Cardiac fibroblast (primary cell): ENCODE measurements around a stretch of chr2.

DNA sequence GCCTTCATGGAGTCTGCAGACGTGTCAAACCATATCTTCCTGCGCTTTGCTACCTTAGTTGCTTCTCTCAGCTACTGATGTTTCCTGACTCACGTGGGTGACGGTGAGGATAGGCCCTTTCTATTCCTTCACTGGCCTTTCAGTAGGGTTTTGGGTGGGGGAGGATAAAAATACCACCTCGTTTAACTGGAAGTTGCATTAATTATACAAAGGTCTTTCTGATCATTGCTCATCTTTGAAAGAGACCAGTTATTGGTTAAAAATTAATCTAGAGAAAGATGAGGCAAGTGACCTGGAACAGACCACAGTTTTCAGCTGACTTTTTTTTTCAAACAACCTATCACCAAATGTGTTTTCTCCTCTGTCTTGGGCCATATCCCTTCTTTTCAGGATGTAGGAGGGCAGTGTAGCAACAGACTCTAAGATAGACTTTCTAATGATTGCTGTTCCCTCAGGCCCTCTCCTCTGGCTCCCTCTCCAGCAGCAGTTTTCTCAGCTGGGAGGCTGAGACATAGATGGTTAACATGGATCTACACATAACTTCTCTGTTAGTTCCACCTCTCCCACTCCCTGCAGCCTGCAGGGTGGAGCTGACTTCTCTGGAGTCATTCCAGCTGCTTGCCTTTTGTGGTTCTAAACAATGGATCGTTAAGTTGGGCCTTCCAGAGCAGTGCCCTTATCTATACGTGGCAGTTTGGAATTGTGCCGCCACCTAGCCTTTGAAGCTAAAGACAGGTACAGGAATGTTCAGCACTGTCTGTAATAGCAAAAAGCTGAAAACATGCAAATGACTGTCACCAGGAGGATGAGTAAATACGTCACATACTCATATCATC lies 49.9 kb downstream of the SH2D6 start:
- RRBS: no CpG with 5 or more reads among the region's 9 CpGs

- RRBS: no CpG with 5 or more reads among the region's 3 CpGs
Observed at GRCh38 chr2:85545202-85545544, 6.2 kb downstream of the MAT2A start.

DNA sequence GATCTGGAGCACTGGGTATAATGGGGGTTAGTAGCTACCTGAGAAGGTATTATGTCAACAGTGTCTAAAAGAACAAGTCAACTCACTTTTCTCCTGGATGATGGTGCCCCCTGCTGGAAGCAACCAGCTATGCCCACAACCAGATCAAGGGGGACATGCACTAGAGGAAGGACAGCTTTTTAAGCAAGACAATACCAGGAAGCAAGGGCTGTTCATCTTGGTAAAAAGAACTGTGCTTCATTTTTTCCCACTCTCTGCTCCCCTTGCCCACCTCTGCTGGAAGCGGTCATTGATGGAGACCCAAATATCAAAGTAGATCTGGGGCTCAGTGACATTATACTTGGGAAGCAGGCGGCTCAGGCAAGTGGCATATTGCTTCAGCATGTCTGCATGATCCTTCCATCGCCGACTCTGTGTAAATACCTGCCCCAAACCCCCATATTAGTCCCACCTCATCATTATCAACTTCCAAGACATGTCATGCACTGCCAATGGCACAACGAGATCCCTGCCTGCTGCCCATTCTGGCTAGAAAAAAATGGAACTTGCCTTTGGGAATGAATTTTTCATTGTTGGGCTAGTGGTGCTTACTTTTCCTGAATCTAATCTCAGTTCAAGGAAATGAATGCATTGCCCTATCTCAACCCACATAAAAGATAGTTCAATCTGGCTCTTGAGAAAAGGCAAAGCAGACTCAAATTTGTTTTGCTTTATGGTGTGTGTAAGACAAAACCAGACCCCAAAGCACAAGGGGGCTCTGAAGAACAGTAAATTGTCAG lies 9.0 kb downstream of the GGCX start:
- RRBS: no CpG with 5 or more reads among the region's 5 CpGs

GRCh38 chr2:85601425-85602075 lies 948 bp downstream of the TMEM150A start:
- RRBS: no CpG with 5 or more reads among the region's 7 CpGs

DNA sequence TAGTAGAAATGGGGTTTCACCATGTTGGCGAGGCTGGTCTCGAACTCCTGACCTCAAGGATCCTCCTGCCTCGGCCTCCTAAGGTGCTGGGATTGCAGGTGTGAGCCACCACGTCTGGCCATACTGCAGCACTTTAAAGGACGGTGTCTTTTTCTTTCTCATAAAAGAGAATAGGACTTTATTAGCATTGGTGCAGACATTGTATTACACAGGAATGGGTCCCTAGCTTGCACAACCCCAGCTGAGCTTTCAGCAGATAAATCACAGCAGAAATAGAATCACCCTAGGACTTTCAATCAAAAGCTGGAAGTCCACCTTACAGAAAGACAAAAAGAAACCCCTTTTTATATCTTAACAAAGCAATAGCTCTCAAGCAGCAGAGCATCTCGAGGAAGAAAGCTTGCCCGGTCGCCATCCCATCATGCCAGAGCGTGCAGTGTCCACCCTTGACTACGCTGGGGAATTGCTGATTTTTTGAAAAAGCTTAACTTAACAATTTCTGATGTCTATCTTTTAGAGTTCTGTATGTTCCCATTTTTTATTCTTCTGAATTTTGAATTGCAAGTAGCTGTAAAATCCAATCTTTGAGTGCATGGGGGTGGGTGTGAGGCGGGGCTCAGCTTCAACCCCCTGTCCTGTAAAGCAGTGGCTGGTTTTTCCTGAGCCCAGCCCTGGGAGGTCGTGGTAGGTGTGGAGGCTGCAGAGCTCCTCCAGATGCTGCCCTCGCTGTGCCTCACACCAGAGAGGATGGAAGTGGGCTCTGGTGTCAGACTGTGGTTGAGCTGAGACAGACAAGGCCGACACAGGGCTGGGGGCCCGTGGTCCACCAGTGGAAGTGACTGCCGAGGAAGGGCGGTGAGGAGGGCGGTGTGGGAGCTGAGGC lies 9.1 kb downstream of the SFTPB start:
- RRBS: no CpG with 5 or more reads among the region's 18 CpGs

DNA sequence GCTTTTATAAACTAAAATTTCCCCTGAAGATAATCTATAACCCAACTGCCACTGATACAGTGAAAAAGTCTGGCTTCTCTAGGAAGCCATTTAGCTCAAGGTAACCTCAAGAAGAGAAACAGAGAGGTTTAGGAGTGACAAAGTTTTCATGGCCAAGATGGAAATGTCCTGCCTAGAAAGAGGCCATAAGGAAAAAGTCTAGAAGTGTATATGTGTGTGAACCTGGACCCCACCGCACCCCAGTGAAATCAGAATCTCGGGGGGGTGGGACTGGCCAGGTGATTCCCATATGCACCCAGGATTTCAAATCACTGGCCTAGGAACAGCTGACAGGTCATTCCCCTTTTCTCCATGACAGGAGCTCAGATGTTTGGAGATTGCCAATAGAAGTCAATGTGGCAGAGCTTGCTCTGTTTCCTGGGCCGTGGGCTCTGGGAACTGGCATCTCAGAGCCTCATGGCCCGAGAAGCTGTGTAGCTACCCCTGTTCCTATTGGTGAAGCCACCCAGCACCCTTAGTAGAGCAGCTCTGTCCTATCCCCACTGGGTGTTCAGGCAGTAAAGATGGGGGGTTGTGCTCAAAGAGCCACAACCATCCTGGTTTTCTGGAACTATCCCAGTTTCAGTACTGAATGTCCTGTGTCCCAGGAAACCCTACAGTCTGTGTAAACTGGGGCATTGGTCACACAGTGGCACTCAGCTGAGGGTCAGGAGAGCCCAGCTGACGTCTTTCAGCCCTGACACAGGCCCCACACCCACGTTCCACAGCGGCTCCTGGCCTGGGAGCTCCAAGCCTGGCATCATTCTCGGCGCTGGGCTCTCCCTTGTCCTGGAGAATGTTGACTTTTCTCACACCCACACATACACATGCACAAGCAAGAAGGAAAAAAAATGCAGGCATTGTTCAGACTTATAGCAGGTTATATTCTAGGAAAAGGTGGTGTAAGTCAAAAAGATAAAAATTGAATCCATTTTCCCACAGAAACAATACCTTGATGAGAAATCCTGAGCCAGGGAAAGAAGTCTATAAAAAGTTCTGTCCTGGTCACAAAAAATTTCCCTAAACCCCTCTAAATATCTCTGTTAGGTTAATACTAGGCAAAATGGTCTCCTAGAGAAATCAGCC lies 18.9 kb downstream of the GNLY start:
- RRBS: no CpG with 5 or more reads among the region's 9 CpGs

- RRBS: no CpG with 5 or more reads among the region's 6 CpGs
Observed at GRCh38 chr2:85713815-85714415, 19.8 kb downstream of the GNLY start.

GRCh38 chr2:85722491-85722928 lies 28.4 kb downstream of the GNLY start:
- RRBS: no CpG with 5 or more reads among the region's 6 CpGs

DNA sequence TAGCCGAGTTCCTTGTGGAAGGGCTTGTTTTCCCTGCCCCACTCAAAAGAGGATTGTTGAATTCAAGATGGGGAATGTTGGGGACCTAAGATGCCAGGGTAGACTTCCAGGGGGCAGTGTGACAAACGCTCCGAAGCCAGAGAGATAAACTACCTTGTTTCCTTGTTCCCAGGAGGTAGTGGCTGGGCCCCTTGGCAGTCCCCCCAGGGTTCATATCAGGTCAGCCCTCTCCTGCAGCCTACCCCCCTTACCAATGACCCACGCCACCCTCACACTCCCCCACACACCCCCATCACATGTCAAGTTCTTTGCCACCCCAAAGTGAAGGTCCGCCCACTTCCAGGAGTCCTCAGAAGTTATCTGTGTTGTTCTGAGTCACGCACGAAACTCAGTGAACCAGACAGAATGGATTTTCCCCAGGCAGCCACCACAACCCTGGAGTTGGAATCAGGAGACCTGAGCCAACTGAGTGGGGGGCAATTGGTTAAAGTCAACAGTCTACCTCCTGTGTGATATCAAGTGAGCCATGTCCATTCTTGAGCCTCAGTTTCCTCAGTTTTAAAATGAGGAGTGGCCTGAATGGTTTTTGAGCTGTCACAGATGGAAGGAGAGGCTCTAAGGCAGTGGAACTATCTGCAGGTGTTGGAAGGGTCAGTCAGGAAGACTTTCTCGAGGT lies 10.2 kb upstream of the ATOH8 start:
- RRBS: no CpG with 5 or more reads among the region's 8 CpGs

- RRBS: 1% methylated on average over 39 of the region's 96 CpGs
Observed at GRCh38 chr2:85754423-85755390, 916 bp downstream of the ATOH8 start.

GRCh38 chr2:85786644-85787704 lies 33.2 kb downstream of the ATOH8 start:
- RRBS: no CpG with 5 or more reads among the region's 18 CpGs

- RRBS: no CpG with 5 or more reads among the region's 7 CpGs
Observed at GRCh38 chr2:85865822-85866538, 22.8 kb downstream of the ST3GAL5 start.

DNA sequence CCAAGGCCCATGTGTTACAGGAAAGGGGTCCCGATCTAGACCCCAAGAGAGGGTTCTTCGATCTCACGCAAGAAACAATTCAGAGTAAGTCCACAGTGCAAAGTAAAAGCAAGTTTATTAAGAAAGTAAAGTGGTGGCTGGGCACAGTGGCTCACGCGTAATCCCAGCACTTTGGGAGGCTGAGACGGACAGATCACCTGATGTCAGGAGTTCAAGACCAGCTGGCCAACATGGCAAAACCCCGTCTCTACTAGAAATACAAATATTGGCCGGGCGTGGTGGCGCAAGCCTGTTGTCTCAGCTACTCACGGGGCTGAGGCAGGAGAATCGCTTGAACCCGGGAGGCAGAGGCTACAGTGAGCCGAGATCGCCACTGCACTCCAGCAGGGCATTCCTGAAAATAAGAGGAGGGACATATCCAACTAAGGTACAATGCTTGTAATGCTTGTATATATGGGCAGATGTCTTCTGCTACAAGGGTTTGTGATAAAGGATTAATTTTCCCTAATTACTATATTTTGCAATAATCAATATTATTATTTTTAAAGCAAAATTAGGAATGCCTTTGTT lies 1.2 kb upstream of the ST3GAL5 start:
- RRBS: no CpG with 5 or more reads among the region's 15 CpGs

GRCh38 chr2:86028451-86029254 lies 77.0 kb downstream of the POLR1A start:
- RRBS: no CpG with 5 or more reads among the region's 28 CpGs

- RRBS: 29% methylated on average over 2 of the region's 20 CpGs
Observed at GRCh38 chr2:86036987-86038176, 68.3 kb downstream of the POLR1A start.

DNA sequence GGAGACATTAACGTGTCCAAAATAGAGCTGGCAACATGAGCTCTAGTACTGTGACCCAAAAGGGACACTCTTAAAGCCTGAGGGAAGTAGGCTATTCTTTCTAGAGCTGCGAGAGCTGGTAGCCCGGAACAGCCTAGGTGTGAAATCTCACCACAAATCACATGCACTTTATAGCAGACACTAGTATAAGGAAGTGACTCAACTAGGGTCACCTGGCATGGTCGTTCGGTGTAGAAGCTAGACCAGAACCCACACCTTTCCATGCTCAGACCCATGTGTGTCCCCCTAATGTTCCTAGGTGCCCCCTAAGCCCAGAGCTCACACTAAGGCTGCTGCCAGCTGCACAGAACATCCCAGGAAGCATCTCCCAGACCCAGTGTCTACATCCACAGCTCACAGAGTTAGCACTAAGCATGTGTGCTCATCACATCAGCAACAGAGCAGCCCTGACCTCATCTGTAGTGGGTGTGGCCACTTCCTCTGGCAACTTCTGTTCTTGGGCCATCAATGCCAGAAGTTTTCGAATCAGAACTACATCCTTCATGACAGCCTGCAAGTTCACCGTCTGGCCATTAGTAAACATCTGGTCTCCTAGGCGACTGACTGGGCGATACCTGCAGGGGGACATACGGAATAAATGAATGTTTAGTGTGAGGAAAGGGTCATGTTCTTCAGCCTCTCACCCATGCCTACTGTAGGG lies 25.2 kb downstream of the POLR1A start:
- RRBS: no CpG with 5 or more reads among the region's 10 CpGs

DNA sequence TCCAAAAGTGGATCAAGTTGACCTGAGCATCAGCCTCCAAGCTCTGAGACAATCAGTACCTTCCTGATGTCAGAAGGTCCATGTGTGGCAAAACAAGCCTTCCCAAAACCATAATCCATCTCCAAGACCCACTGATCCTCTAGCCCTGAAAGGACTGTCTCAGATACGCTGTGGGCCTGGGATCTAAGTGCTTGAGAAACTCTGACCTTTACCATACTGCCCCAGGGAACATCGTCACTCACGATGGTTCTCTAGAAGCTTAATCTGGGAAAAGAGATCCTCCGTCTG lies 47.0 kb downstream of the REEP1 start:
- RRBS: no CpG with 5 or more reads among the region's 4 CpGs

- RRBS: no CpG with 5 or more reads among the region's 9 CpGs
Observed at GRCh38 chr2:86631719-86632323, 8.2 kb upstream of the RNF103 start.

DNA sequence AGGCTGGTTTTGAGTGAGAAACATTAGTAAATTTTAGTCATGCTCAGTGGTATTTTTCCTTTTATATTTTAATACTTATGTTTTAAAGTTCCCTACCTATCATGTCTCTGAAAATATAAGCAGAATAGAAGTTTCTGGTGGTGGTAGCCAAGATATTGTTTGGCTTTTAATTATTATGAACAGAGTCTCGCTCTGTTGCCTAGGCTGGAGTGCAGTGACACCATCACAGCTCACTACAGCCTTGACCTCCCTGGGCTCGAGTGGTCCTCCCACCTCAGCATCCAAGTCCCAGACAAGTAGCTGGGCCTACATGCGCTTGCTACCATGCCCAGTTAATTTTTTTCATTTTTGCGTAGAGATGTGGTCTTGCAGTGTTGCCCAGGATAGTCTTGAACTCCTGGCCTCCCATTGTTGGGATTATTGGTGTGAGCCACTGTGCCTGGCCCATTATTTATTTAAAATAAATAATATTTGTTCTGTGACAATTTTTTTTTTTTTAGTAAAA lies 24.5 kb downstream of the RMND5A start:
- RRBS: no CpG with 5 or more reads among the region's 4 CpGs

- RRBS: no CpG with 5 or more reads among the region's 1 CpG
Observed at GRCh38 chr2:86753081-86753743, 33.1 kb downstream of the RMND5A start.